ENCODE measurements around a stretch of chr1.

- PRO-cap, 6 experiments: no peak in any of the 6 experiments
- RAMPAGE, long total RNA, 2 experiments: no peak in any of the 2 experiments
- RRBS: no CpG with 5 or more reads among the region's 13 CpGs
Observed at GRCh38 chr1:243481949-243482813, 226.3 kb downstream of the SDCCAG8 start.

- PRO-cap, 6 experiments: no peak in any of the 6 experiments
- RAMPAGE, long total RNA, 2 experiments: no peak in any of the 2 experiments
- RRBS: 57% methylated on average over 13 of the region's 33 CpGs
Observed at GRCh38 chr1:243487375-243488051, 231.7 kb downstream of the SDCCAG8 start.

GRCh38 chr1:243495399-243496758 lies 240.0 kb downstream of the SDCCAG8 start:
- PRO-cap, 6 experiments: peak in 1 of 6 experiments; most common plus-strand start chr1:243496060 (in 1); most common minus-strand start chr1:243496001 (in 1)
- RAMPAGE, long total RNA, 2 experiments: no peak in any of the 2 experiments
- RRBS: 85% methylated on average over 6 of the region's 45 CpGs

GRCh38 chr1:243731205-243731901 lies 118.7 kb downstream of the AKT3 start:
- PRO-cap, 6 experiments: no peak in any of the 6 experiments
- RAMPAGE, long total RNA, 2 experiments: no peak in any of the 2 experiments
- RRBS: no CpG with 5 or more reads among the region's 4 CpGs

- PRO-cap, 6 experiments: no peak in any of the 6 experiments
- RAMPAGE, long total RNA, 2 experiments: no peak in any of the 2 experiments
- RRBS: no CpG with 5 or more reads among the region's 4 CpGs
Observed at GRCh38 chr1:243739455-243740219, 110.4 kb downstream of the AKT3 start.

GRCh38 chr1:243749554-243750764 lies 100.1 kb downstream of the AKT3 start:
- PRO-cap, 6 experiments: no peak in any of the 6 experiments
- RAMPAGE, long total RNA, 2 experiments: no peak in any of the 2 experiments
- RRBS: no CpG with 5 or more reads among the region's 9 CpGs

GRCh38 chr1:243789434-243790277 lies 60.4 kb downstream of the AKT3 start:
- PRO-cap, 6 experiments: no peak in any of the 6 experiments
- RAMPAGE, long total RNA, 2 experiments: no peak in any of the 2 experiments
- RRBS: no CpG with 5 or more reads among the region's 2 CpGs

DNA sequence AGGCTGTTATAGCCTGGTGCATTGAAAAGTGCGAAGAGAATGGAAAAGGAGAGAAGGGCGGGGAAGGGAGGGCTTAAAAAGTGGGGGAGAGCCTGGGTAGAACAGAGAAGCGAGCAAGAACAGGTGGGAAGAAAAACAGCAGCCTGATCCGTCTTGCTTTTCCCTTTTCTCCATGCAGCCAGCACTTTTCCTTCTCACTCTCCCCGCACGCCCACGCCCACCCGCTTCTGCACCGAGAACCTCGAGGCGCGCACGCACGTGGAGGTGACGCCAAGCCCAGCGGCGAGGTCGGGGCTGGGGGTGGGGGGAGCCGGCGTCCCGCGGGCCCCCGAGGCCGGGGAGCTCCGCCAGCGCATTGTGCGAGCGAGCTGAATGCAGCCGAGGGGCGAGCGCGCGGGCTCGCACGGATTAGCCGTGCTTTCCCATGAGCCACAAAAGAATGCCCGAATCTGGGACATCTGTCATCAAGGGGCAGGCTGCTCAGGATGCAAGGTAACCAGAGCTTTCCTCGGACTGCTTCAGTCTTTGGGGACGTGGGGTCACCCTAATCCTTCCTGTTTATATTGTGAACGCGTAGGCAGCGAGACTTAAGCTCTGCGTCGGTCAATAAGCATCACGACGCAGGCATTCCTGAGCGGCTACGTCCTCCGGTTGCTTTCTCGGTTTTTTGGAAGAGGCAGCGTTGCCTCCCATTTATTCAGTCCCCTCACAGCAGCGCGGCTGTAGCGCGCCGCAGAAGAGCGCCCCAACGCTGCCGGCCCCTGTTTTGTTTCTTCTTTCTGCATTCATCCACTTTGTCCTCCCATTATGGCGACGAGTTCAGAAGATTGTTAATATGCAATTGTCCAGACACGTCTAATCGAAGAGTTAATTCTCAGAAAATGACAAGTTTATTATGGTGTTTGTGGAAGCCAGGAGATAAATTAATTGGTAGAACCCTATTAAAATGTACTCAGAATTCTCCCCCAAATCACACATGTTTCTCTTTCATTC lies 67.3 kb upstream of the AKT3 start:
- PRO-cap, 6 experiments: peak in 5 of 6 experiments; most common plus-strand start position 700 of the sequence (in 5); most common minus-strand start position 562 of the sequence (in 1)
- RAMPAGE, long total RNA, 2 experiments: no peak in any of the 2 experiments
- RRBS: 1% methylated on average over 9 of the region's 63 CpGs

- PRO-cap, 6 experiments: no peak in any of the 6 experiments
- RAMPAGE, long total RNA, 2 experiments: no peak in any of the 2 experiments
- RRBS: no CpG with 5 or more reads among the region's 15 CpGs
Observed at GRCh38 chr1:244273587-244274373, 78.7 kb upstream of the C1orf100 start.

DNA sequence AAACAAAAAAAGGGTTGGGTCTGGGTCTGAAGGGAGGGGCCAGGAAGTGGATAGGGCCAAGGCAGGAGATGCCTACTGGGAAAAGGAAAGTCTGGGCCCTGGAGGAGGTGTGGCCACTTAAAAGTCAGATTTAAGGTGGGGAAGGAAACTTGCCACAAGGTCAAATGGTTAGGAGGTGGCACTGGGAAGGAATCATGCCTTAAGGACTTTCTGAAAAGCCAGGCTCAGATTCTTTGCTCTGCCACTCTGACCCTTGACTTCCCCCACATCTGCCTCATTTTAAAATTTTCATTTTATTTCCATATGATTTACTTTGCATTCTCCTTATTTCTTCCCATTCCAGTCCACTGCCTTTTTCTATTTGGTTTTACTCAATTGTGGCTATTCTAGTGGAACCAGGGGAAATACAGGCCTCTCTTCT lies 50.6 kb upstream of the C1orf100 start:
- PRO-cap, 6 experiments: no peak in any of the 6 experiments
- RAMPAGE, long total RNA, 2 experiments: no peak in any of the 2 experiments

- PRO-cap, 6 experiments: no peak in any of the 6 experiments
- RAMPAGE, long total RNA, 2 experiments: no peak in any of the 2 experiments
- RRBS: no CpG with 5 or more reads among the region's 14 CpGs
Observed at GRCh38 chr1:244311736-244312408, 40.6 kb upstream of the C1orf100 start.

DNA sequence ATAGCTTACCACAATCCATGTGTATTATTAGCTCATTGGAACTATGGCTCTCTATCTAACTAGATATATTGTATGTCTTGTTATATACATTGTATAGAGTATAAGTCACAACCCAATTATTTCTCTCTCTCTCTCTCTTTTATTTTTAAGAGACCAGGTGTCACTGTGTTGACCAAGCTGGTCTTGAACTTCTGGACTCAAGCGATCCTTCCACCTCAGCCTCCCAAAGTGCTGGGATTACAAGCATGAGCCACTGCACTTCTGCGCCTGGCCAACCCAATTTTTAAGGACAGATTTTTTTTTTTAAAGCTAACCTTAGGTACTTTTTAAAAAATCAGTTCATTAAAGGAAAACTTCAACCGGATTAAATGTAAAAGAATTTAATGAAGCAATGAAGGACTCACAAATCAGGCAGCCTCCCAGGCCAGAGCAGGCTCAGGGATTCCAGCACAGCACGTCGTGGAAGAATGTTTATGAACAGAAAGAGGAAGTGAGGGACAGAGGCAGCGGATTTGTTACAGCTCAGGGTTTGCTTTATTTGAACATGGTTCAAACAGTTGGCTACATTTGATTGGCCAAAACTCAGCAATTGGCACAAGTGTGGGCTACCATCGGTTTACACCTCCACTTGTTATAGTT lies 27.6 kb upstream of the C1orf100 start:
- PRO-cap, 6 experiments: no peak in any of the 6 experiments
- RAMPAGE, long total RNA, 2 experiments: no peak in any of the 2 experiments
- RRBS: no CpG with 5 or more reads among the region's 7 CpGs

- PRO-cap, 6 experiments: no peak in any of the 6 experiments
- RAMPAGE, long total RNA, 2 experiments: no peak in any of the 2 experiments
- RRBS: no CpG with 5 or more reads among the region's 22 CpGs
Observed at GRCh38 chr1:244369132-244370166, 17.0 kb downstream of the C1orf100 start.

GRCh38 chr1:244729862-244730307 lies 930 bp downstream of the ENSG00000284188 start:
- PRO-cap, 6 experiments: peak in 2 of 6 experiments; most common plus-strand start chr1:244730246 (in 2)
- RAMPAGE, long total RNA, 2 experiments: no peak in any of the 2 experiments
- RRBS: no CpG with 5 or more reads among the region's 26 CpGs

DNA sequence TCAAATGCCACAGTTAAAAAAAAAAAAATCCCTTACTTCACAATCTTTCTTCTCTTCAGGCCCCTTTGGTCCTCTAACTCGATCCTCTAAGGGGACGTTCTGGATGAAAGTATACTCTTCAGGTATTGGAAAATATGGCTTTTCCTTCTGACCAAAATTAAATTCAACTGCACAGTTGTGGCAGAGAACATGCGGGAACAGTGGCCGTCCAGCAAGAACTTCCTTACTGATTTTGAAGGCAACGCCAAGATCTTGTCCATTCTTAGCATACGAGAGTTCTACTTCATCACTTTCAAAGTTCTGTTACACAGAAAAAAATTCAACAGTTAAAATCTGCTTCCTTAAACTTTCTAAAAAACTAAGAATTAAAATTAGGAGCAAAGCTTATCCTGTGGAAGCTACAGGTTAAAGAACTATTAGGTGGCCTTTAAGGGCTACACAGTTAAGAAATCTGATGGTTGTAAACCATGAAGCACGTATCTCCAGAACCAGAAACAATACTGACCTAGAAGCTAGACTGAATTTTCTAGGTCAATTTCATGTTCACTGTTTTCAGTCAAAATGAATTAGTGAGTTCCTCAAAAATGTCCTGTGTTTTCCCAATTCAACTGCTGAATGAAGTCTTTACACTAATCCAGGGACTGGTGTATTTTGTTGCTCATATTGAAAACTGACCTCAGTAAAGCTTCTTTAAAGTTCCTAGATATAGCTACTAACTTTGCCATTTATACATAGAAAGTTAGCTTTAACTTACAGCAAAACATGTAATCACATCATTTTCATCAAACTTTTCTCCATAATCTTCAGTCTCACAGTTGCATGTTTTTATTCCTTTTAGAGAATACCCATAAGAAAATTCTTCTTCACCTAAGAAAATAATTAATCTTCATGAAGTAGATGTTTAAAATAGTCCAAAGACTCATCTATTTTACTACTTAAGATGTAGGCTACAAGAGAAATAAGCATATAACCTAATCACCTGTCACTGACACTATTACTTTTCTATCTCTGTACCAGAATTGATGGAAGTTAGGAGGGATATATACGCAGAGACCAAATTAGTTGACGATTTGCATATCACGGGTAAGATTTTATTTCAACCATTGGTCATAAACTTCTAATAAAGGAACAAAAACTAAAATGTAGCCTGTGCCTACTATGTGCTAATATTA lies 6.0 kb downstream of the HNRNPU start:
- PRO-cap, 6 experiments: no peak in any of the 6 experiments
- RAMPAGE, long total RNA, 2 experiments: no peak in any of the 2 experiments
- RRBS: no CpG with 5 or more reads among the region's 10 CpGs

DNA sequence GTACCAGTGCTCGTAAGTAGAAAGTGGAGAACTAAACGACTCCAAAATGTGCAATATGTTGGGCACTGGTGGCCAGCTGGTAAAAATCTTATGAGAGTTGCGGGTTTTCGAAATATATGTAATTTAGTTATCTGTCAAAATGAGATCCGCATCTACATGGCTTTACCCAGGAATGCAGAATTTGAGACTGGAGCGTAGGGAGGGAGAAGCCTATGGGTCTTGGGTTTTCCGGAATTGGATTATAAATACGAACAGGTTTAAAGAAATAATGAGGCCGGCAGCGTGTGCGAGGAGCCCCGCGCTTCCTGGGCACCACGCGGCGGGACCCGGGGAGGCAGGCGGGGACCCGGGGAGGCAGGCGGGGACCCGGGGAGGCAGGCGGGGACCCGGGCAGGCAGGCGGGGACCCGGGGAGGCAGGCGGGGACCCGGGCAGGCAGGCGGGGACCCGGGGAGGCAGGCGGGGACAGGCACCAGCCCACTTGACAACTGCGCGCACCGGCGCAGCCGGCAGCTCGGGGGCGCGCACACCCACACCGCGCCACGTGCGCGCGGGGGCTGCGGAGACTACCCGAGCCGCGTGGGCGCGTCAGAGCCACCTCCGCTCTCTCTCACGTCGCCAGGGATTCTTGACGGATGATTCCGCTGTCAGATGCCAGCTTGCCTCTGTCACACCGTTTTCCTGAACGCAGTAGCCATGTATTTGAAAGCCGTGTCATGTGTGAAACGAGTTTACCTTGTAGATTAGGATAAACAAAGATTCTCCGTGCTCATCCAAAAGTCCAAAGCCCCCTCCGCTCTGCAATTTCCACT lies 50.9 kb upstream of the EFCAB2 start:
- PRO-cap, 6 experiments: peak in 6 of 6 experiments; most common plus-strand start position 532 of the sequence (in 6); most common minus-strand start position 482 of the sequence (in 2)
- RAMPAGE, long total RNA, 2 experiments: no peak in any of the 2 experiments
- RRBS: 2% methylated on average over 16 of the region's 61 CpGs

- PRO-cap, 6 experiments: peak in 3 of 6 experiments; most common plus-strand start chr1:244968605 (in 1)
- RAMPAGE, long total RNA, 2 experiments: no peak in any of the 2 experiments
- RRBS: no CpG with 5 or more reads among the region's 15 CpGs
Observed at GRCh38 chr1:244968346-244969042, 988 bp upstream of the EFCAB2 start.

DNA sequence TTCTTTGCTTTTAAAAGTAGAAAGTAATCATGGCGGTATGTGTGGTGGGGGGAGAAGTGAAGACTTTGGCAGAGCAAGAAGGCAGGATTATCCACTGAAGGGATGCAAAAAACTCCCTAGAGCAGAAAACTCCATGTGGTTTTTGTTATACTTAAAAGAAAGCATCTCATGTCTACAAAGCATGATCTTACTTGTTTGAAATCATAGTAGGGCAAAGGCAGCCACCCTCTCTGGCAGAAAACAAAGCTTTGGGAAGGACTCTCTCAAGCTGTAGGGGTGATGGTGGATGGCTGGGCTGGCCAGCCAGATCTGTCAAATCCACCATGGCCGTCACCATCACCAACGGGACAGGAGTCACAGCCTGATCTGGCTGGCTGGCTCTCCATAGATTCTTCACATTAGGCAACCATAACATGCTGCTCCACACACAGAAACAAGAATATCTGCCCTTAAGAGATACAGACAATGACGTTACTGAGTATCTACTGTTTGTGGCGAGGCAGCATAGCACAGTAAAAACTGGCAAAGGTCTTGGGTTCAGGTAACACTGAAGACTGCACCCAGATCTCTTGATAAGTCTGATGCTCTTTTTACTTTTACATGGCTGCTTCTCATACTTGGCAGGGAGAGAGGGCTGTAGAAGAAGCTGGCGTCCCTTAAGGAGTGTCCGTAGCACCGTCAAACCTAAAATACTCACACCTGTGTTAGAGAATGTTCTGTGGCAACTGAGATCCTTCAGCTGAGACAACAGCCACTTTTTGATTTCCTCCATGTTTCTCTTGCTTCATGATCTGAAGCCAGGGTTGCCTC lies 589.1 kb downstream of the SMYD3 start:
- PRO-cap, 6 experiments: no peak in any of the 6 experiments
- RAMPAGE, long total RNA, 2 experiments: no peak in any of the 2 experiments
- RRBS: no CpG with 5 or more reads among the region's 8 CpGs

DNA sequence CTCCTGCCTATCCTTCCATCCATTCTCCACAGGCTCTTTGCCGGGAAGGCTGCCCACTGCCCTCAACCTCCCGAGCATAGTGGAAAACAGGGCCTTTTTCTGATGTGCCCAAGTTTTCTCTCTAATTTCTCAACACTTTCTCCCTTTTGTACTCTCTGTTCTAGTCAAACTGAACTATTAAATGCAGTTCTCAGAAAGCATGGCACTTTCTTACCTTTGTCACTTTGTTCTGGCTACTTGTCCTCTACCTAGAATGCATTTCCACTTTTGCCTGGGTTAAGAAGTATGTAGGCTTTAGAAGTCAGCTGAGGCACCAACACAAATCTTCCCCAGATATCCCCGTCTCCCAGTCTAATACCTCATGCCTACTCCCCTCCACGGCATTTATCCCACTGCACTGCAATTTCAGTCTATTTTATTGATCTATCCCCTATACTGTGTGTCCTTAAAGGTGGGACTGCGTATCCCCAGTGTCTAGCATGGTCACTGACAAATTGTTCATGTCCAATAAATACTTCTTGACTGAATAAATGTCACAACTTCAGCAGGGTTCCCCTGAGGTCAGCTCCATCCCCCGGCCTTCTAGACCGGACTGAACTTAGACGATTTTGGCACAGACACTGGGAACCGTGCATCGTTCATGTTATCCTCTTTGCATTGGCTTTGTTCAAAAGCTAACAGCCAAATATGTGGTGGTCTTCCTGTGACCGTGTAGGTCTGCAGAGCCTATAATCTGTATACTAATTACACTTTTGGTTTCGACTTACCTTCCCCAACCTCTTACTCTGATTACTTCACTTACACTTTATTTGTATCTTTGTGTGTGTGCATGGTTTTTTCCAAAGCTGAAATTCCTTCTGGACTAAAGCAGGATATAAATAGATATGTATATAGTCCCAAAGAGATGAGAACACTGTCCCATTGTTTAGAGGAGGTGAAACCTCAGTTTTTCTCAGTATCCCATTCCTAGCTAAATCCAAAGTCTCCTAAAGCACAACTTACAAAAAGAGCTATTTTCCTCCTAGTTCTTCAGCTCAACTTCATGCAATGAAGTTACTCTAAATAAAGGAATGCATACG lies 442.6 kb downstream of the SMYD3 start:
- PRO-cap, 6 experiments: no peak in any of the 6 experiments
- RAMPAGE, long total RNA, 2 experiments: no peak in any of the 2 experiments
- RRBS: no CpG with 5 or more reads among the region's 13 CpGs

- PRO-cap, 6 experiments: no peak in any of the 6 experiments
- RAMPAGE, long total RNA, 2 experiments: no peak in any of the 2 experiments
- RRBS: no CpG with 5 or more reads among the region's 2 CpGs
Observed at GRCh38 chr1:246108875-246109340, 398.2 kb downstream of the SMYD3 start.